Endometrial microvascular endothelial cells (primary cell): Measurements from ENCODE around the gene BRD3.

DNA sequence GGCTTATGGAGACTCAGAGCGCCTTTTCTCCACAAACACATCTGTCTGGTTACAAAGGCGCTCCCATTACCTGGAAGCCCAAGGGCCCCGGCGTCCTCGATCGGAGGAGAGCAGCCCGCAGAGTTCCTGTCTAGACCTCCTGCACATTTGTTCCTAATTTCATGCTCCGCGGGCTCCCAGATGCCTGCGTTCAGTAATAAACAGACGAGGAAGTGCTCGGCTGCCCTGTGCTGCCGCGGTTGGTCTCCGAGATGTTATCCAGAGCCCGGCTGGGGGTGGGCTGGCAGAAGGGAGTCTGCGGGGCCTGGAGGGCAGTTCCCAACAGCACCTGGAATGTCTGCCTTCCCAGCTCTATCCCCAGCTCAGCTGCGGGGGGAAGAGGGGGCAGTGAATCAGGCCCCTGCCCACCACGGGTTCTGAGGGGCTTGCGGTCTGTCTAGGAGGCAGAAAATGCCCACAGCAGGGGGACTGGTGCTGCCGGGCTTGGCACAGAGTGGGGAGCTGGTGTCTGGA, 23.2 kb downstream of the FAM163B start:
- RAMPAGE, long total RNA: no peak

- RAMPAGE, long total RNA: no peak
Observed at GRCh38 chr9:133821879-133822697, 83.9 kb upstream of the SARDH start.

GRCh38 chr9:133865366-133866246, 126.5 kb downstream of the VAV2 start:
- RAMPAGE, long total RNA: no peak

- RAMPAGE, long total RNA: no peak
Observed at GRCh38 chr9:133884932-133885763, 107.0 kb downstream of the VAV2 start.

DNA sequence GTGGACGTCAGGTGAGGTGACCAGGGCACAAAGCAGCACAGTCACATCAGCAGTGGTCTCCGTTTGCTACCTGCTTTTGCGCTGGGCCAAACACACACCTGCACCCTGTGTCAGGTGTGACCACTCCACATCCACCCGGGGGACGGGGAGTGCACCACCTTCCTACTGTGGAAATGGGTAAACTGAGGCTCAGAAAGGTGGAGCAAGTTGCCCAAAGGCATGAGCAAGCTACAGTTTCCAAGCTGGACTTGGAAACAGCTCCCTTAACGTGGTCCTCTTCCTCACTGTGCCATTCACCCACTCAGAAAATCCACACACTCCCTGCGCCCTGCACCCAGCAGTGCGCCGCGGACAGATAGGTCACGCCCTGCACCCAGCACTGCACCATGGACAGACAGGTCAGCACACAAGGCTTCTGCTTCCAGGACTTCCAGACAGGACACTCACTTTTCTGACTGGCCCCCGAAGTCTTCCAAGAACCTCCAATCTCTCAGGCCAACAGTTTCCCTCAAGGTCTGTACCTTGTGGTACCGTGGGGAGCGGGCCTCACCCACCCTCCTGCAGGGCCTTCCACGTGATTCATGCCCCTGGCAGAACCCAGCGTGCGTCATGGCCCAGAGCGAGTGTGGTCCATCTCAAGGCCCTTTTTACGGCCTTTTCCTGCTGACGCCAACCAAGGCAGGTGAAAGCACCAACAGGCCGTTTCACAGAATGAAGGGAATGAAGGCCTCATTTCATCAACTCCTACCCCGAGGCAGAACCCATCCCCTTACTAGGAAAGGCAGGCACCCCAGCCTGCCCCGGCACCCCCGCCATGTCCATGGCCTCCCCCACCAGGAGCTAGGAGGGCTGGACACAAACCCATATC, 17.5 kb downstream of the VAV2 start:
- RAMPAGE, long total RNA: no peak

DNA sequence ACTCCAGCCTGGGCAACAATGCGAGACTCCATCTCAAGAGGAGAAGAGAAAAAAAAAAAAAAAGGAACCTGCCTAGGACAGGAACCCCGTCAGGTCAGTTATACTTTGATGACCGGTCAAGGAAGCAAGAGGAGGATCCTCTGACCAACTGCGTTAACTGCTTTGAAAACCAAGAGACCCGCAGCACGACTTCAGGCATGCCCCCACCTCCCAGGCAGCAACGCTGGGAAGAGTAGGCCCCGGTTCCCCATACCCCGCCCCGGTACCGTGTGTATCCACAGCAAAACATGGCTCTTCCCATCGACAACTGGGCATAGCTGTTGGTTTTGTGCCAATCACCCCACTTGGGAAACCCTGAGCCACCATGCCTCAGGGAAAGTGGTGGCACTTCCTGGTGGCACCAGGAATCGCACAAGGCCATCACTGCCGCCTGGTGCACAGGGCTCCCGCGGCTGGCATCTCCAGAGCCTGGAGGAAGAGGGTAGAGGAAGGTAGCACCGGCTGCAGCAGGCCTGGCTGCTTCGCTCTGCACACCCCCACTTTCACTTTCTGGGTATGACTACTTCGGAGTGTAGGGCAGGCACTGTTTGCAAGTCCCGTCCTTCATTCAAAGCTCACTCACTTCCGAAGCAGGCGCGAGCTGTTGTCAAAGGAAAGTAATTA, 2.3 kb downstream of the BRD3 start:
- RAMPAGE, long total RNA: no peak

- RAMPAGE, long total RNA: start-site peak on the minus strand at chr9:134067996-134068064, 45 and 27 reads in 2 replicates
Observed at GRCh38 chr9:134067887-134068614, at the start of gene BRD3. Gene BRD3 (minus strand): TSS chr9:134068026.

GRCh38 chr9:134134608-134135061, 1.2 kb upstream of the WDR5 start:
- RAMPAGE, long total RNA: no peak

DNA sequence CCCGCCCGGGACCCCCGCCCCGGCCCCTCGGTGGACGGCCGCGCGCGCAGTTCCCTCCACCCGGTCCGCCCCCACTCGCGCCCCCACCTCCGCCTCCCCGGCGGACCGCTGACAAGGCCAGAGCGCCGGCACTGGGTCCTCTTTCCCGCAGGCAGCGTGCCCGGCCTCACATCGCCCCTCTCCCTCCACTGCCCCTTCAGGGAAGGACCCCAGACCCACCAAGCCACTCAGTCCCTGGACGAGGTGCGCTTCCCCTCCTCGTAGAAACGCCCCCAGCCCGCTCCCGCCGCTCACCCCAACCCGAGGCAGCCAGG, 423 bp downstream of the WDR5 start:
- RAMPAGE, long total RNA: no peak

GRCh38 chr9:134162969-134163232, 27.0 kb downstream of the WDR5 start:
- RAMPAGE, long total RNA: no peak

GRCh38 chr9:134175201-134175657, 39.3 kb downstream of the WDR5 start:
- RAMPAGE, long total RNA: no peak

- RAMPAGE, long total RNA: no peak
Observed at GRCh38 chr9:134291411-134291873, 34.8 kb upstream of the RXRA start.

GRCh38 chr9:134338485-134339140, 12.4 kb downstream of the RXRA start:
- RAMPAGE, long total RNA: no peak

DNA sequence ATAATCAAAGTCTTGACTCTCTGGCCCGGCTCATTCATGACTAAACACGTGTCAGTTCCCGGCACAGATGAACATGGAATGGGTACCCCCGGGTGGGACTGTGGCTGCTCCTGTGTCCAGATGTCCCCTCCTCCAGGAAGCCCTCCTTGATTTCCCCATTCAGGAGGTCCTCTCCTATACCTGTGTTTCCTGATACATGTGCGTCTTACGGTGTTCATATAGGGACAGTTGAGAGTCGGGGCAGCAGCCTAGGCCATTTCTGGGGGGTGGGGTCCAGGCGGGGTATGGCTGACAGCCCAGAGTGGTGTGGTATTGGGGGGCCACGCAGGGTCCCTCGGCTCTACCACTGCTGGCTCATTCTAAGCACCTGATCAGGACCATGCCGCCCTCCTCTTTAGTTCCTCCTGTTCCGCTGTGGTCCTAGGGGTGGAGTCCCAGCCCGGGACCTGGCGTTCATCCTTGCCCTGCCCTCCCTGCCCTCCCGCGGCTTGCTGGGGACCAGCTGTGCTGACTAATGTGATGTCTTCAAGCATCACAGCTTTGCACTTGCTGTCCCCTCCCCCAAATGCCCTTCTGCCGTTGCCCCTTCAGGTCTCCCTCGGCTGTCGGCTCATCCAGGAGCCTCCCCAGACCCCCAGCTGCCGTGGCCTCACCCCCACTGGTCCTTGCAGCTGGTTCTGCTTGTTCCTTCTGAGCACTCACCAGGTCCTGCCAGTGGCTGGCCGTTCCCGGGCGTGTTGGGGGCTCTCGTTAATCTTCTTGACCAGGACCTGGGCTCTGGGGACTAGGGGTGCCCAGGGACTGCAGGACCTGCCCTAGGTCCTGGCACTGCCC, 19.8 kb downstream of the RXRA start:
- RAMPAGE, long total RNA: no peak

- RAMPAGE, long total RNA: no peak
Observed at GRCh38 chr9:134369645-134370430, 43.6 kb downstream of the RXRA start.

GRCh38 chr9:134416873-134417512, 90.7 kb downstream of the RXRA start:
- RAMPAGE, long total RNA: no peak

DNA sequence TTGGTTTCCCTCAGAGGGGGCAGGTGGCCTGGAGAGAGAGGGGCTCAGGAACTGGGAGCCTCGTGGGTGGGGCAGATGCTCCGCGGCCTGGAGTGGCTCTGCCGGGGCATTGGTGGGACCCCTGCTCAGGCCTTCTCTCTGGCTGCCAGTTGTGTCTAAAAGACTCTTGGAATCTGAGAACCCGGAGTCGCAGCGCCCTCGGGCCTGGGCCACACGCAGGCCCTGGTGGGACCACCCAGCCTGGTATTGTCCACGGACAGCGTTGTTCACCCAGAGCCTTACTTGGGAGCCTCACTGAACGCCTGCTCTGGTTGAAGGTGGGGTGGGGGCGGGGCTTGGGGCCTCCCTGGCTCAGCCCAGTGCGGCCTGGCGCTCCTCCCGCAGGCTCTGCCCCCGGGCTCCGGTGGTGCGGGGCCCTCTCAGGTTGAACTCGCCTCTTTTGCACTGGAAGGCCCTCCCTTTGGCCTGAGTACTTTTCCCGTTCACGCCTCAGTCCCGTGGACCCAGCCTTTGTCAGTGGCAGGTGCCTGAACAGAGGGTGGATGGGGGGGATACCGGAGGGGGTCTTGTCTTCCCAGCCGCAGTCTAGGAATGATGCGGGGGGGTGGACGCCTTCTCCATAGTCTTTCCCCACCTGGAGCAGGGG, 111.5 kb downstream of the RXRA start:
- RAMPAGE, long total RNA: no peak

DNA sequence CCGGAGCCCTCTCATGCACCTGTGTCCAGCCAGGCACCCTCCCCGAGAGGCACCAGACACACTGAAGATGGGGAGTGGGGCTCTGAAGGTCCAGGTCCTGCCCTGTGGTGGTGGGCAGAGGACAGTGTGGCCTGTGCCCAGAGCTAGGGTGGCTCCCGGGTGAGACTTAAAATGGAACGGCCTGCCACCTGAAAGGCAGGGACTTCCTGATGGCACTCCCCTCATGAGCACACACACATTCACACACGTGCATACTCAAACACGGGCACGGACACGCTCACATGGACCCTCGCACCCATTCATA, 114.8 kb downstream of the RXRA start:
- RAMPAGE, long total RNA: no peak

DNA sequence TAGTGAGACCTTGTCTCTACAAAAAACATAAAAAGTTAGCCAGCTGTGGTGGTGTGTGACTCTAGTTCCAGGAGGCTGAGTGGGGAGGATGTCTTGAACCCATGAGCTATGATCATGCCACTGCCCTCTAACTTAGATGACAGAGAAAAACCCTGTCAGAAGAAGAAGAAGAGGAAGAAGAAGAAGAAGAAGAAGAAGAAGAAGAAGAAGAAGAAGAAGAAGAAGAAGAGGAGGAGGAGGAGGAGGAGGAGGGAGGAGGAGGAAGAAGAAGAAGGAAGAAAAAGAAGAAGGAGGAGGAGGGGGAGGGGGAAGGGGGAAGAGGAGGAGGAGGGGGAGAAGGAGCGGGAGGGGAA, 62.2 kb upstream of the COL5A1 start:
- RAMPAGE, long total RNA: no peak

GRCh38 chr9:134724458-134724917, 82.9 kb downstream of the COL5A1 start:
- RAMPAGE, long total RNA: no peak